Bile duct (tissue), 1 donor: ENCODE results near the genes OLFML3 and NRAS.

GRCh38 chr1:111947920-111948517 lies 41.4 kb downstream of the KCND3 start:
- PRO-cap, result no peak

GRCh38 chr1:112465068-112465909 lies 43.5 kb upstream of the WNT2B start:
- PRO-cap, result no peak

GRCh38 chr1:112524232-112524786 lies 15.5 kb downstream of the WNT2B start:
- PRO-cap, result no peak

GRCh38 chr1:113191270-113192300 lies 118.6 kb downstream of the LRIG2 start:
- PRO-cap, result no peak

DNA sequence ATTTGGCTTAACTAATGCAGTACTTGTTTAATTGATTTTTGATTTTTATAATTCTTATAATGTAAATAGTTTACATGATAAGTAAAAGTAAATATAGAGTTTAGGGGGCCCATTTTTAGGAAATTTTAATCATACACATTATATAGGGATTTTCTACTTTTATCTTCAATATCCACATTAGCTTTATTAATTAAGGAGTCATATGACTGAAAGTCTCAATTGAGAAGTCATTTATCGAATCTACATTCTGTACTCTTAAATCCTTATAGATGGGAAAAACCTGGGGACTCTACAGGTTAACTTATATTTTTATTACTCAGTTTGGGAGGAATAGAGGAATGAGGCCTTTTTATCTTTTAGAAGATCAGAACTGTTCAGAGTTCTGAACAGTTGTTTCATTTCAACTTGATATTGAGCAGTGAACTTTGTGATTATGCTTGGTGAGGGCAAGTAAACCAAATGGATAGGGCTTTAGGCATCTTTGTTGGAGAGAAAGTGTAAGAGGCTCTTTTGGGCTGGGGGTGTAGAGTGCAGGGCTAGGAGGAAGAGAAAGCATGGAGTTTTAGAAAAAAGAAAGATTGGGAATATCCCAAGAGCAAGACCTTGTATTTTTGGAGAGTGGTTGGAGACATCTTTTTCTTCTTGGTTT lies 28.8 kb downstream of the MAGI3 start:
- PRO-cap, result no peak

- PRO-cap, result no peak
Measured at GRCh38 chr1:113505477-113506120, 115.3 kb downstream of the MAGI3 start.

DNA sequence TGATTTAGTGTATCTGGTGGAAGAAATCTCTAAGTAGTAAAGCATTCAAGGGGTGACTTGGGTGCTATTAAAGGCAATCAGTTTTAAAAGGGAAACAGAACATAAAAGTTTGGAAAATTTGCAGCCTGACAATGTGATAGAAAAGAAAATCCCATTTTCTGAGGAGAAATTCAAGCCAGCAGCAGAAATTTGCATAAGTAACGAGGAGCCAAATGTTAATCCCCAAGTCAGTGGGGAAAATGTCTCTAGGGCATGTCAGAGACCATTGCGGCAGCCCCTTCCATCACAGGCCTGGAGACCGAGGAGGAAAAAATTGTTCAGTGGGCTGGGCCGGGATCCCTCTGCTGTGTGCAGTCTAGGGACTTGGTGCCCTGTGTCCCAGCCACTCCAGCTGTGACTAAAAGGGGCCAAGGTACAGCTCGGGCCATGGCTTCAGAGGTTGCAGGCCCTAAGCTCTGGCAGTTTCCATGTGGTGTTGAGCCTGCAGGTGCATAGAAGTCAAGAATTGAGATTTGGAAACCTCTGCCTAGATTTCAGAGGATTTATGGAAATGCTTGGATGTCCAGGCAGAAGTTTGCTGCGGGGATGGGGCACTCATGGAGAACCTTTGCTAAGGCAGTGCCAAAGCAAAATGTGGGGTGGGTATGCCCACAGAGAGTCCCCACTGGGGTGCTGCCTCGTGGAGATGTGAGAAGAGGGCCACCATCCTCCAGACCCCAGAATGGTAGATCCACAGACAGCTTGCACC lies 133.5 kb downstream of the MAGI3 start:
- PRO-cap, result no peak

DNA sequence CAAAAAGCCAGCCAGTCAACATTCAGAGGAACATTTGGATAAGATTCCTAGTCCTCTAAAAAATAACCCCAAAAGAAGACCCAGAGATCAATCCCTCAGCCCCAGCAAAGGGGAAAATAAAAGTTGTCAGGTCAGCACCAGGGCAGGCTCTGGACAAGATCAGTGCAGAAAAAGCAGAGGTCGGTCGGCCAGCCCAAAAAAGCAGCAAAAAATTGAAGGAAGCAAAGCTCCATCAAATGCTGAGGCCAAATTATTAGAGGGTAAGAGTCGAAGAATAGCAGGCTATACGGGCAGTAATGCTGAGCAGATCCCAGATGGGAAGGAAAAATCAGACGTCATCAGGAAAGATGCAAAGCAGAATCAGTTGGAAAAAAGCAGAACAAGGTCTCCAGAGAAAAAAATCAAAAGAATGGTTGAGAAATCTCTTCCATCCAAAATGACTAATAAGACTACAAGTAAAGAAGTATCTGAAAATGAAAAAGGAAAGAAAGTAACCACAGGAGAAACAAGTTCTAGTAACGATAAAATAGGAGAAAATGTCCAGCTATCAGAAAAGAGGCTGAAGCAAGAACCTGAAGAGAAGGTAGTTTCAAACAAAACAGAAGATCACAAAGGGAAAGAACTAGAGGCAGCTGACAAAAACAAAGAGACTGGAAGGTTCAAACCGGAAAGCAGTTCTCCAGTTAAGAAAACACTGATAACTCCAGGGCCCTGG lies 75.9 kb downstream of the PHTF1 start:
- PRO-cap, result no peak

DNA sequence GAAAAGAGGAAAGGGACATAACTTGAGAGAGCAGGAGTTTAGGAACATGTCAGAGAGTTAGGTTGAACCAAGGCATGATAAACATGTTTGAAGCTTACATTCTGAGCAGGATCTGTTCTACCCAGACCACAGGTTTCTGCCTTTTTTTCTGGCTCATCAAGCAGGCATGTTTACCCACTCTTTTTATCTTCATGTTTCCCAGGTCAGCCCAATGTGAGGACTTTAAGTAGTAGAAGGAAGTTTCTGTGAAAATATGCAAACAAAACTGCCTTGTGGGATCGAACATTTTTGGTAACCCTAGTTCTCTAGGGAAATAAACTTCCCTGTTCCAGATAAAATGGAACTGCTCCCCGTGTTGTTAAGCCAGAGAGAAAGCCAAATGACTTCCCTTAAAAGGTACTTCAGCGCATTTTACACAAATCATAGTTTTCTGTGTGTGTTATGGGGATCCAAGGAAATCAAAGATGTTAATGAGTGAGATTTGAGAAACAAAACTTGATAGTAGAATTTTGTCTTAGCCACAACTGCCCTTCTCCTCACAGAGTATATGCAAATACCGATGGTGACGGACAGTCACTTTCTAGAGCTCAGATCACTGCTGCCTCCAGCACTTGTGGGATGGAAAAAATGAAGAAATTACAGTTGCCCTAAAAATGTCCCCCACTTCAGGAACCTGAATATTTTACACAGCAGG lies 831 bp upstream of the HIPK1 start:
- PRO-cap, result unidirectional peak, plus-strand start at position 541 of the sequence

- PRO-cap, result no peak
Measured at GRCh38 chr1:113931227-113931926, 2.3 kb downstream of the HIPK1 start.

DNA sequence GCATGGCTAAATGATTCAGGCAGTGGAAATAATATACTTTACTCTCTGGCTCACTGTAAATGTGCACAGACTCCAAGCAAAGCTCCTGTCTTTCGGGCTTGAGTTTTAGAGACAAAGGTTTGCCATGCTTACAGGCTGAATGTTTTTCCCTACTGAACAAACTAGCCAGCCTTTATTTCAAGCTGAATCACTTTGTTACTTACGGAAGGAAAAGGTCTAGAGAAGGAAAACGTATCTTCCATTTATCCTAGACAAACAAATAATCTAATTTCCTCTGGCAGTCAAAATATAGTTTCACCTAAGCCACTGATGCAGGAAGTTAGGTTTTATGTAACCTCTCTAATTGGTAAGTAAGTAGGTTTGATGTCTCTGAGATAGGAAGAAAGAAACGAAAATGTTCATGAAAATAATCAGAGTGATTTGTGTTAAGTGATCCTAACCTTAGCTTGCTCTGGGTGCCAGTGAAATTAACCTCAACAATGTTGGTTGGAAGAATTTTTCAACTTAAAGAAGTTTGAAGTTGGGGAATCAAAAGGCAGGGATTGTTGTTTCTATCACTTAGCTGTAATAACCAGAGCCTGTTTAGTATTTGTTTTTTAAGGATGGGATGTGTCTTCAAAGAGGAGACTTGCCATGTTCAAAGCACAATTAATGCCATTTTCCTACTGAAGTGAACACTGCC lies 18.2 kb downstream of the HIPK1 start:
- PRO-cap, result no peak

DNA sequence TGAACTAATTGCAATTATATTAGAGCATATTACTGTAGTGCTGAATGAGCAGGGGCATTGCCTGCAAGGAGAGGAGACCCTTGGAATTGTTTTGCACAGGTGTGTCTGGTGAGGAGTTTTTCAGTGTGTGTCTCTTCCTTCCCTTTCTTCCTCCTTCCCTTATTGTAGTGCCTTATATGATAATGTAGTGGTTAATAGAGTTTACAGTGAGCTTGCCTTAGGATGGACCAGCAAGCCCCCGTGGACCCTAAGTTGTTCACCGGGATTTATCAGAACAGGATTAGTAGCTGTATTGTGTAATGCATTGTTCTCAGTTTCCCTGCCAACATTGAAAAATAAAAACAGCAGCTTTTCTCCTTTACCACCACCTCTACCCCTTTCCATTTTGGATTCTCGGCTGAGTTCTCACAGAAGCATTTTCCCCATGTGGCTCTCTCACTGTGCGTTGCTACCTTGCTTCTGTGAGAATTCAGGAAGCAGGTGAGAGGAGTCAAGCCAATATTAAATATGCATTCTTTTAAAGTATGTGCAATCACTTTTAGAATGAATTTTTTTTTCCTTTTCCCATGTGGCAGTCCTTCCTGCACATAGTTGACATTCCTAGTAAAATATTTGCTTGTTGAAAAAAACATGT lies 4.2 kb upstream of the OLFML3 start:
- PRO-cap, result no peak

DNA sequence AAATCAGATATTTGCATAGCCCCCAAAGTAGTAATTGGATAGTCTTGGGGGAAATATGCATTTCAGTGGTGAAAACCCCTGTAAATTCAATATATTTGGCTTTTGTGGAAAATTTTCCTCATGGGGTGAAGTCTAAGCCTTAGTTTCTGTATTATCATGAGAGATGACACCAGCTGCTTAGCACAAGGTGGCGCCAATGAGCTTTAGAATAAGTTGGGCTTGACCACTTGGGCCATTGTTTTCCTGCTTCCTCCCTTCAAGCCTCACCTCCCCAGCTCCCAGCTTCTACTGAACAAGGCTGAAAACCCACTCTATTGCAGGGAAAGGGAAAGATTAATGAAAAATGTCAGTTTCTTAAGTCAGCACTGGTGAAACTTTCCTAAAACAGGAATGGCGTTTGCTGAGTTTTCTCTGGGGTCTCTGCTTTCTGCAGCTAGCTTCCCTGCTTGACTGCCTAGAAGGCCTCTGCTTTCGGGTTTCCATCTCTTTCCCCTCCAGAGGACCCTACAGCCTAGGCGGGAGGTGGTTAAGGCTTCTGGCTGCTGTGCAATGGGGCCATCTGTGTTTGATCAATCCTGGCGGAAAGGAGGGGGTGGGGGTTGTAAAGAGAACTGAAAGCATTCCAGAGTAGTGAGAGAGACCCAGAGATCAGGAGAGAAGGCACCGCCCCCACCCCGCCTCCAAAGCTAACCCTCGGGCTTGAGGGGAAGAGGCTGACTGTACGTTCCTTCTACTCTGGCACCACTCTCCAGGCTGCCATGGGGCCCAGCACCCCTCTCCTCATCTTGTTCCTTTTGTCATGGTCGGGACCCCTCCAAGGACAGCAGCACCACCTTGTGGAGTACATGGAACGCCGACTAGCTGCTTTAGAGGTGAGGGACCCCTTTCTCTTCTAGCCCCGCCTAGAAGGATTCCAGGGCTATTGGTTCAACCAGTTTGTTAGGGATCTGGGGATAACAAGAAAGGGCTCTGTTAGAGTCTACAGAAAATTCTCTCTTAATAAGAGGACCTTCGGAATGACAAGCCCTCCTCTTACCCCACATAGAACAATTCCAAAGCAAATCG lies at the start of gene OLFML3:
OLFML3 (plus strand) TSS at position 716 of the 1,065 bp plus-strand sequence.
- PRO-cap, result unidirectional peak, plus-strand start at position 689 of the sequence

GRCh38 chr1:114345779-114346845 lies 164.9 kb downstream of the TRIM33 start:
- PRO-cap, result bidirectional peak, plus-strand start at chr1:114346781, minus-strand start at chr1:114346616

GRCh38 chr1:114419157-114419478 lies 91.9 kb downstream of the TRIM33 start:
- PRO-cap, result no peak

DNA sequence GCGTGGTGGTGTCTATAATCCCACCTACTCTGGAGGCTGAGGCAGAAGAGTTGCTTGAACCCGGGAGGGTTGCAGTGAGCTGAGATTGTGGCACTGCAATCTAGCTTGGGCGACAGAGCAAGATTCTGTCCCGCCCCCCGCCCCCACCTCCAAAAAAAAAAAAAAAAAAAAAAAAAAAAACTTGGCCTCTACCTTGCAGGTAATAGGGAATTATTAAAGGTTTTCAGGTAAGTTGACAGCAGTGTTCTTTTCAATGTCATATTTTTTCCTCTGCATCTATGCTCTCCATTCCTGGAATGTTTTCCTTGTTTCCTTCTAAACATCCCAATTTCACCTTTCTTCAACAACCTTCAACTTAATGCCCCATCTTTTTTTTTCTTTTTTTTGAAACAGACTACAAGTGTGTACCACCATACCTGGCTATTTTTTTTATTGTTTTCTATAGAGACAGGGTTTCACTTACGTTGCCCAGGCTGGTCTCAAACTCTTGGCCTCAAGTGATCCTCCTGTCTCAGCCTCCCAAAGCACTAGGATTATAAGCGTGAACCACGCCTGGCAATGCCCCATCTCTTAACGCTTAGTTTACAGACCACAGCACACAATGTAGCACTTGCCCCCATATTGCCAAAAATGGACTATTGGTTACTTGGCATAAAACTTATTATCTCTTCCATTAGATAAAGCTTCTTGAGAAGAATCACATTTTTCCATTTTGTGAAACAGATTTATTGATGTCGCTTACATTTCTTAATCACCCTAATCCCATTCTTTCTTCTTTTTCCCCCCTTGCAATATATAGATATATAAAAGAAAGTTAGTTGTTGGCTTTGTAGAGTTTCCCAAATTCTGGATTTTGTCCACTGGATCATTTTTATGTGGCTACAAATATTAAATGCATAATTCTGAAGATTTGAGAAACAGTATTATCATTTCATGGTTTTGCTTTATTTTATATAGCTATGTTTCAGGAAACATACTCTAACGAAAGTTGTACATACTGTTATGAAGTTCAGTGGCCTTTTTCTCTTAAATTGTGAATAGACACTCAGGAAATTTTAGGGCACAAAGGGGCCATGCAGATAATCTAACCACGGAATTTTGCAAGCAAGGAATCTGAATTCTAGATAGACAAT lies 8.1 kb downstream of the BCAS2 start:
- PRO-cap, result no peak

DNA sequence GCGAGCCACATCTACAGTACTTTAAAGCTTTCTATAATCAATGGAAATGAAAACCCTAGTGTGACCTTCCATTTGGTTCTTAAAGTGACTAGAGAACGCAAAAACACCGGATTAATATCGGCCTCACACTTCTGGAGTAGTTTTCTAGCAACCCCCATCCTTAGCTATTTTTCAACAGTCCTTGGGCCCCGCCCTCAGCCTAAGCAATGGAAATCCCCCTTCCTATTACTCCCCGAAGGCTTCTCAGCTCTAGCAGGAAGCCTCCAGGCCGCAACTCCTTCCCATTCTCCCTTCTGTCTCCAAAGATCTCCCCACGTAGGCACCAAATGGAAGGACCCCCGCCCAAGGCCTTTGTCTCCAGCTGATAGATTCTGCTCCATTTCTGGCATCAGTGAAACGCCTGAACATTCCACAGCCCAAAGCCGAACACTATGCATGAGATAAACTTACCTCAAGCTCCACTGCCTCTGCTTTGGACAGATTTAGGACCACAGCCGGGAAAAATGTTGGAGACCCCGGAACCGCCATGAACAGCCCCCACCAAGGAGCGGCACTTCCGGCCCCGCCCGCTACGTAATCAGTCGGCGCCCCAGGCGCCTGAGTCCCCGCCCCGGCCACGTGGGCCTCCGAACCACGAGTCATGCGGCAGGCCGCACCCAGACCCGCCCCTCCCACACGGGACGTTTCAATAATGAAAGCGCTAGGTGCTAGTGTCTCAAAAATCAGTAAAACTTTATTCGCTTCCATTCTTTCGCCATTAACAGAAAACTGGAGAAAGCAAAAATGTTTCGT lies at the start of gene NRAS:
NRAS (minus strand) TSS at position 564 of the 792 bp plus-strand sequence.
- PRO-cap, result bidirectional peak, plus-strand start at position 688 of the sequence, minus-strand start at position 555 of the sequence

- PRO-cap, result no peak
Measured at GRCh38 chr1:114732099-114732972, 15.8 kb upstream of the NRAS start.

DNA sequence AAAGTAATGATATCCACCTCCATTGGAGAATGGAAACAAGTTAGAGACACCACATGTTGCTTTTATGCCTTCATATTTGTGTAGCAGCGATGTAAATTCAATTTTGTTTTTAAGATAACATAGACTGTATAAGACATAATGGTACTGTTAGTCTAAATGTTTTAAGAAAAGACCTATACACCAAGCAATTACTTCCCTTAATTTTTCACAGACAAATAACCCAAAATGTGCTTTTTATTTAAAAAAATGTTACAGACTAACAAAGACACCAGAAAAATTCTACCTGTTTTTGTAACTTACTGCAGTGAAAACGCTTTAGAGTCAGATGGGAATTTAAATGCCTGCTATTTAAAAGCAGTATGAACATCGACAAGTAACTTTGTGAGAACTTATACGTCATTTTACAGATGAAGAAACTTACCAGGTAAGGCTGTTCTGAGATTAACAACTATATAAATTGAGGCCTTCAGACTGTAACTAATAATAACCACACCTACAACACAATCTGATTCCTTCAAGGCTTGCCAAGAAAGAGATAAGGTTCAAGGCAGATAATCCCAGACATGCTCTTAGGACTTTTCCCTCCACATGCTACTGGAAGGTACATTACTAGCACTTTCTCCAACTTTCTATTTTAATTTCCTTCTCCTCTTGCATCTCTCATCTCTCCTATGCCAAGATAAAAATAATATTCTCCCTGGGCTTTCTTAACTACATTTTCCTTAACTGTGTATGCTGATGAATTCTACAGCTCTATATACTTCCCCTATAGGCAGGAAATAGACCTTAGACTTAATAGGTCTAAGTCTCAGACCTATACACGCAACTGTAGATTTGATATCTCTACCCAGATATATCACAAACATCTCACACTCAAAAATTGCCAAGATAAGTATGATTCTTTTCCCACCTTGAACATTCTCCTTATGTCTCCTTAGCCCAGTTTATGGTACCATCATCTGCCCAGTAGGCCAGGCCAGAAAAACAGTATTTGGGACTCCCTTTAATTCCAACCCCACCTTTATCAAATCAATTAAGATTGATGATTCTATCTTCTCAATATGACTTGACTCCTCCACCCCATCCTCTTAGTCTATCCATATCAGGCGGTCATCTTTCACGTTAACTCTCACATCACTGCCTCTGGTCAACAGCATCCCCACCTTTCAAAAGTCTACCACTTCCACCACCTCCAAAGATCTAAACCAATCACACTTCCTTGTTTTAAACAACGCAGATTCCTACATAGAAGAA lies 19.0 kb upstream of the NRAS start:
- PRO-cap, result no peak

DNA sequence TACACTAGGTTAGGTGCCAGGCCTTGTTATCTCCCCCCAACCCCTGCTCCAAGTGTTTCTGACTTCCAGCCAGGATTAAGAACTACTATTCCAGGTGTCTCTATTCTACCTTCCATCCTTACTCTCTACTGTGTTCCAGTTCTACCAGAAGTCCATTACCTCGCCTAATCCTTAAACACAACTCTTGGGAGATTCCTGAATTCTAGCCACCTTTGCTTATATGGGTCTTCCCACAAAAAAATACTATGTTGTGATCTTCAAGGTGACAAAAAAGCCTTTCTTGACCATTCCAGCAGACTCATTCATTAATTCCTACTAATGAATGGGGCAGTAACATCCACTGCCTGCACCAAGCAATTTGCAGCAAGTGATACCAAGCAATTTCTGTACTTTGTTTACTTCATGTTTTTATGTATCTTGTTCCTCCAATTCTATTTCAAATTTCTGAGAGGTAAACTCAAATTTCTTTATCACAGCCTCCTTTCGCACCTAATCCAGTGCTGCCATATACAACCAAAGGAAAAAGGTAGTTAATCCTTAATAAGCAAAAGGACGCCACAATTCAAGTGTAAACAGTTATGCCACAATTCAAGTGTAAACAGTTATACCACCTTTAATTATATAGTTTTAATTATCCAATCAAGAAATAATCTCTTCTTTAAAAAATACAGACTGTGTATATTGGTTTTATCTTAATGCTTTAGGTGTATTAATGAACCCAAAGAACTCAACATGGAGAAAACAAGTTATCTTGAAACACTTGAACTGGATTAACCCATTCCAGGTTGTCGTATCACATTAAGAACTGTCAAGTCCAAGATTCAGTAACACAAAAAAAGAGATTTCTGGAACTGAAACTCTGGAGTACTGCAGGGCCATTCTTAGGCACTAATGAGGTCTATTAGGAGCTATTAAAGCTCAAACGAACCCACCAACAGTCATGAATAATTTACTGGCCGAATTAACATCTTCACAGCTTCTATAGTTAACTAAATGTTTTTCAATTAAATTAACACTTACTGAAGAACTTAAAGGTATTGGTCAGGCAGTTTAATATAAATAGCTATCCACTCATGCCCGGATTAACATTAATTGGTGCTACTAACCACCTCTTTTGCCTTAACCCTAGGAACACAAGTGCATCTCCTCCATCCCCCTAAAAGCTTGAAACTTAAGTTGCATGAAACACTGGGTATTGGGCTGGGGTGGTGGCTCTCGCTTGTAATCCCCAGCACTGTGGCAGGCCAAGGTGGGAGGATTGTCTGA lies 4.9 kb downstream of the CSDE1 start:
- PRO-cap, result no peak